Parietal lobe (tissue), 2 donors: Measurements from ENCODE around the genes ZNF75A and GLIS2.

DNA sequence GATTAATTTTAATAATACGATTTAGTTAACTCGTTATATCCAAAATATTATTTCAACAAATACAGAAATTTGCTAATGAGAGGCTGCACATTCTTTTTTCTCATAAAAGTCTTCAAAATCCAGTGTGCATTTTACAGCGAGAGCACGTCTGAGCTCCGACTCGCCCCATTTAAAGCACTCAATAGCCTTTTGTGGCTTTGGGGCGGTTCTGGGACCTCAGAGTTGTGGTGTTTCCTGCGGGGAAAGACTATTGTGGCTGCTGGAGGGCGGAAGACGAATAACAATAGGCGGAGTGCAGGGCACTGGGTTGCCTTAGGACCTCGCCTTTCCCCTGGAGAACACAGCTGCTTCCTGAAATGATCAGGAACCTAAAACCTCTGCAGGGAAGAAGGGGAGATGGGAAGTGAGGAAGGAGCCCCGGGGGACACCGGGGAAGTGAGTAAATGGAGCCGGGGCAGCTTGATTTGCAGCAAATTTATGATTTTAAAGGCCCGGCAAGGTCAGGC is 3.0 kb upstream of the ZSCAN10 start:
- RAMPAGE, long total RNA = no peak

DNA sequence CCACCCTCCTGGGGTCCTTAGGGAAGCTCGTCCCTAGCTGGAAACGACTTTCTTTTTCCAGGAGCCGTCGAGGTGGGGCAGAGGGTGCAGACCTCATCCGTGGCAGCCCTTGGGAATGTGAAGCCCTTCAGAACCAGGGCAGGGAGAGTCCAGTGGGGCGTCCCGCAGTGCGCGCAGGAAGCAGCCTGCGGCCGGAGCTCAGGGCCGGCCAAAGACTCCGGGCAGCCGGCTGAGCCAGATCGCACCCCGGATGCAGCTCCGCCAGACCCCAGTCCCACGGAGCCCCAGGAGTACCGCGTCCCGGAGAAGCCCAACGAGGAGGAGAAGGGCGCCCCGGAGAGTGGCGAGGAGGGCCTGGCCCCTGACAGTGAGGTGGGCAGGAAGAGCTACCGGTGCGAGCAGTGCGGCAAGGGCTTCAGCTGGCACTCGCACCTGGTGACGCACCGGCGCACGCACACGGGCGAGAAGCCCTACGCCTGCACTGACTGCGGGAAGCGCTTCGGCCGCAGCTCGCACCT is 6.9 kb downstream of the ZNF205 start:
- RAMPAGE, long total RNA = no peak

- RAMPAGE, long total RNA = no peak
Observed at GRCh38 chr16:3158096-3158534, 23.3 kb downstream of the ZNF213 start.

GRCh38 chr16:3180518-3180836 is 45.6 kb downstream of the ZNF213 start:
- RAMPAGE, long total RNA = no peak

GRCh38 chr16:3183203-3183584 is 48.4 kb downstream of the ZNF213 start:
- RAMPAGE, long total RNA = no peak

DNA sequence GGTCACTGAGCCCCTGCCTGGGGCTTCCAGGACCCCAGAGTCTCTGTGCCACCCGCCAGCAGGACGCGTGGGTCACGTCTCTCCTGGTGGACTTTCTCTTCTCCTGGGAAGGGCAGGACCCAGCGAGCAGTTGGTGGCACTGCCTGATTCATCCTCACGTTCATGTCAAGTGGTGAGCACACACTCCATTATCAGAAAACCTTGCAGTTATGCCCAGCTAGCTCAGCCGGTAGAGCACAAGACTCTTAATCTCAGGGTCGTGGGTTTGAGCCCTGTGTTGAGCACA is 39.1 kb downstream of the ZNF200 start:
- RAMPAGE, long total RNA = no peak

GRCh38 chr16:3223881-3224299 is 11.1 kb downstream of the ZNF200 start:
- RAMPAGE, long total RNA = no peak

DNA sequence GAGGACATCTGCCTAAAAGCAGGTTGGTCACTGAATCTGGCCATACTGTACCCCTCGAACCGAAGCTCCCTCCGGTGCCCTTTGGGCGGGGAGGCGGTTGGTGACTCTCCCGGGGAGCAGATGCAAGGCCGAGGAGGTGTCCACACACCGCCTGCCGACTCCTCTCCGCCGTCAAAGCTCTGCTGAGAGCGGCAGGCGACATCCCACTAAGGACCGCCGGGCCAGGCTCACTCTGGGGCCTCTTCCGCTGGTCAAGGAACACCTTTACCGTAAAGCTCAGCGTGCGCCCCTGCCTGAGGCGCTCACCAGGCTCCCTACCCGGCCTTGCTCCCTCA is 406 bp downstream of the ZNF200 start:
- RAMPAGE, long total RNA = no peak

GRCh38 chr16:3292351-3293111 is 9.2 kb downstream of the ZNF263 start:
- RAMPAGE, long total RNA = no peak

DNA sequence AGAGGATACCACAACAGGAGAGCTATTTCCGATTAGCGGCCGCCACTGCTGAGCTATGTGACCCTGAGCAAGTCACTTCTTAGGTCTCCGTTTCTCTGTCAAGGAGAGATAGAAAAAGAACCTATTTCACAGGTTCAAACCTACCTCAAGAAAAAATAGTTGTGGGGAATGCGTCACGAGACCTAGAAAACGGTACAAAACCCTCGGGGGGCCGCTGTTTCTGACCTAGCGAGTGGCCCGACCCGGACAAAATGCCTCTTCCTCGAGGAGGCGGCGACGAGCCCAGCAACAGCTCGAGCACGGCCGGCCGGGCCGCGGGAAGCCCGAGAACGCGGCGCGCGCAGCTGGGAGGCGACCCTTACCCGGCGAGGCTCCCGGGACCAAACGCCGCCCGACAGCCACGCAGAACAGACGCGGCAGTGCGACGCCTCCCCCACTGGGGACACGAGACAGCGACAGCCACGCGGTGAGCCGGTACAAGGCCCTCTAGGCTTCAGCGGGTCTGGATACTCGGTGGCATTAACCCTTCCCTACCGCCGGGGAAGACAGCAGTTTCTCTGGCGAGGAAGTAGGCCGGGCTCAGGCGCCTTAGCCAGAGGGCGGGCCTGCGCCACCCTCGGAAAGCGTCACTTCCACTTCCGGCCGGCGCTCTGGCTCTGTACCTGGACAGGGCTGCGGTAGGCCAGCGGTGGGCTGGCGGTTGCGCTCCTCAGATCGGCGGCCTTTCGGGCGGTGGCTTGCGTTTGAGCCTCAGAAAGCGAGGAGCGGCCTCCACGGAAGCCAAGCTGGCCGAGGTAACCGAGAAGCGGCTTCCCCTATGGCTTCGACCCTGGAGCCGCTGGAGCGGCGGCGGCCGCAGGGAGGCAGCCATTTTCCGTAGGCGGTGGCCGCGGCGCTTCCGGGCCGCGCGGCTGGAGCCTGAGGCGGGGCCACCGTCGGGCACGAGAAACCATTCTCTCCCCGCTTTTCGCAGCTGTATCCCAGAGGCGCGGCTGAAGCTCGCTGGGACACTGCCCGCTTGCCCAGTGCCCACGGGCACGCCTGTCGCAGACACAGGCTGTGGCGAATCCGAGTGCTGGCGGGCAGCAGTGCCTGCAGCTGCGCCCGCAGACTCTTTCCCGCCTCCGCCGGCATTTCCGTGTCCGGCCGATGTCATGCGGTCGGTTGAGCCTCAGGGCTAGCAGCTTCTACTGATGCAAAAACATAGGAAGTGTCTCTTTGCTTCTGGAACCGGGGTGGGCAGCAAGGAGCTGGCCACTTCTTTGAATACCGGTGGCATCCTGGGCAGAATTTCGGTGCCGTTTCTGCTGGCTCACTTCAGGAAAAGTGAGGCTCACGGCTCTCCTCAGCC is at the start of gene ZNF75A:
ZNF75A (plus strand) TSS at position 648 of the 1,351 bp plus-strand sequence.
- RAMPAGE, long total RNA = no peak

GRCh38 chr16:3435575-3436131 is 7.7 kb downstream of the ZNF597 start:
- RAMPAGE, long total RNA = no peak

GRCh38 chr16:3469717-3470016 is 25.6 kb downstream of the C16orf90 start:
- RAMPAGE, long total RNA = no peak

GRCh38 chr16:3661546-3662543 is 7.4 kb downstream of the DNASE1 start:
- RAMPAGE, long total RNA = no peak

GRCh38 chr16:3880786-3881107 is 234 bp upstream of the CREBBP start:
- RAMPAGE, long total RNA = no peak

GRCh38 chr16:3939051-3939436 is 58.5 kb upstream of the CREBBP start:
- RAMPAGE, long total RNA = no peak

DNA sequence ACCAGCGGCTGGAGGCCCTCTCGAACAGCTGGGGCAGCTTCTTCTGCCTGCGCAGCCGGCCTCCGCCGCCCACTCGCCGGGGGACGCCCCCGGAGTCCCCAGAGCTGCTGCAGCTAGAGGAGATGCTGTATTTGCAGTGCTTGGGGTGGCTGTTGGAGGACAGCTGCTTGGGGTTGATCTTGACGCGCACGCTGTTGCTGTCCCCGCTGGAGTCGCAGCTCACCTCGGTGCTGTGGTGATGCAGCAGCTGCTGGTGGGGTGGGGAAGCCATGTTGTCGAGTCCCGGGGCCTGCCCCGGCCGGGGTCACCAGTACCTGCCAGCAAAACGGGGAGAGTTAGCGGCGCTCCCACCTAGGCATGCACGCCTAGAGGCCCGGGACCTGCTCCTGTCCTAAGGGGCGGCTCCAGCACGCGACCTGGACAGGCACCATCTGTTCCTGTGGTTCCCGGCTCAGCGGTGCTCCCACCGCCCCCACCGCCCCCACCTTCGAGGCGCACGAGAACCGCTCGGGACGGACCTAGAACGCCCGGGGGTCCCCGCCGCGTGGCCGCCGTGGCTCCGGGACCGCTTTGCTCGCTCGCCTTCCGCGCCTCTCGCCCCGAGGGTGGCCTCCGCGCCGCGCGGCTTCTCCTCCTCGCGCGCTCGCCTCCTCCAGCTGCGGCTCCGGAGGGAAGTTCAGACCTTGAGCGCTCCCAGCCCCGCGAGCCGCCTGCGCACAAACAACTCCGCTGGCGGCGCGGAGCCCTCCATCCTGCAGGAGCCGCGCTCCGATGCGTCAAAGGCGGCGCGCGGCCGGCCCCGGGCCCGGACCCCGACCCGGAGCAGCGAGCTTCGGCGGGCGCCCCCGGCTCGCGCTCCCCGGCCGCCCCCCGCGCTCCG is 830 bp downstream of the ADCY9 start:
- RAMPAGE, long total RNA = no peak

- RAMPAGE, long total RNA = no peak
Observed at GRCh38 chr16:4136009-4136864, 20.0 kb upstream of the ADCY9 start.

DNA sequence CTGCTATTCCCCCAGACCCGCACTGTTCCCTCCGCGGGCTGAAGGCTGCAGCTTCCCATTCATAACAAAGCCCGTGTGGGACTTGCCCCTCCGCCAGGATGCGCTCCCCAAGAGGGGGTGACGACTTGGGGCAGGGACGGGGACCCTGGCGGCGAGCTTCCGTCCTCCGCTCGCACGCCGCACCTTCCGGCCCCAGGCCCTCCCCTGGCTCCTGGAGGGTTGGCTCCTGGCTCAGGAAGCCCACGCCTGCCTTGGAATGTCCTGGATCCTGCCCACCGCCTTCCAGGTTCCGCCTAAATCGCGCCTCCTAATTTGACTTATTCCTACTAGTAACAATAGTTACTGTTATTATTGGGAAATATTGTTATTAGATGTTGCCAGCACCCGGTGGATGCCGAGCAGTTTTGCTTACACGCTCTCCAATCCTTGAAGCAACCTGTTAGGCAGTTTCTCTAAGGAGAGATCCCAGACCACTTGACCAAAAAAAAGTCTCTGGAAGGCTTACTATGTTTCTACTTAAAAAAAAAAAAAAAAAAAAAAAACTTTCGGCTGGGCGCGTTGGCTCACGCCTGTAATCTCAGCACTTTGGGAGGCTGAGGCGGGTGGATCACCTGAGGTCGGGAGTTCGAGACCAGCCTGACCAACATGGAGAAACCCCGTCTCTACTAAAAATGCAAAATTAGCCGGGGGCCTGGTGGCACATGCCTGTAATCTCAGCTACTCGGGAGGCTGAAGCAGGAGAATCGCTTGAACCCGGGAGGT is 1.2 kb upstream of the TFAP4 start:
- RAMPAGE, long total RNA = no peak

GRCh38 chr16:4315194-4316213 is at the start of gene GLIS2:
GLIS2 (plus strand) TSS chr16:4316067.
- RAMPAGE, long total RNA = no peak

DNA sequence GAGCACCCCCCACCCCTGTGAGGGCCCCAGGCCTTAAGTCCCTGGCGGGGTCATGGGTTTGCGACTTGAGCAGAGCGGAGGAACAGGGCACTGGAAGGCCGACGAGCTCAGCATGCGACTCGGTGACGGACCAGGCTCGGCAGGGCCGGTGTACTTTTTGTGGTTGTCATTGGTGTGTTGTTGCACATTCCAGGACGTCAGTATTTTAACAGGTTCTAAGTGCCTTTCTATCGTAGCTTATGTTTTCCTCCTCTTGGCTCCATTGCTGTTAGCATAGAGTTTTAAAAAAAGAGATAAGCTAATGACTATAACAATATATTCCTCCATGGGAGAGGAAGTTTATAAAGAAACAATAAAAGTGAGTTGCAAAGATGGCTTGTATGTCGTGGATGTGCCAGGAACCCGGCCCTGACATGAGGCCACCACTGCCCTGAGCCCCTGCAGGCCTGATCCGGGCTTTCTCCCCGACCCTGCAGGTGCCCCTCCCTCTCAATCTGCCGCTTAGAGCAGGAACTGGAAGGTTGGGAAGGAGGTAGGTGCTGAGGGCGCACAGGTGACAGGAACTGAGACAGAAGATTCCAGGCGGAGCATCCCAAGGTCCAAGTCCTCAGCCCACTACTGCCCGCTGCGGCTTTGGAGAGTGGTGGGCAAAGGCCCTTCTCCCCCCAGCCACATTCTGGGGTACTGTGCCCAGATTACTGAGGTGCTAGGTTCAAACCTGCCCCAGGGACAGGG is 11.7 kb downstream of the PAM16 start:
- RAMPAGE, long total RNA = no peak